Skeletal muscle cell (primary cell): ENCODE results near the genes WDR36 and APC.

DNA sequence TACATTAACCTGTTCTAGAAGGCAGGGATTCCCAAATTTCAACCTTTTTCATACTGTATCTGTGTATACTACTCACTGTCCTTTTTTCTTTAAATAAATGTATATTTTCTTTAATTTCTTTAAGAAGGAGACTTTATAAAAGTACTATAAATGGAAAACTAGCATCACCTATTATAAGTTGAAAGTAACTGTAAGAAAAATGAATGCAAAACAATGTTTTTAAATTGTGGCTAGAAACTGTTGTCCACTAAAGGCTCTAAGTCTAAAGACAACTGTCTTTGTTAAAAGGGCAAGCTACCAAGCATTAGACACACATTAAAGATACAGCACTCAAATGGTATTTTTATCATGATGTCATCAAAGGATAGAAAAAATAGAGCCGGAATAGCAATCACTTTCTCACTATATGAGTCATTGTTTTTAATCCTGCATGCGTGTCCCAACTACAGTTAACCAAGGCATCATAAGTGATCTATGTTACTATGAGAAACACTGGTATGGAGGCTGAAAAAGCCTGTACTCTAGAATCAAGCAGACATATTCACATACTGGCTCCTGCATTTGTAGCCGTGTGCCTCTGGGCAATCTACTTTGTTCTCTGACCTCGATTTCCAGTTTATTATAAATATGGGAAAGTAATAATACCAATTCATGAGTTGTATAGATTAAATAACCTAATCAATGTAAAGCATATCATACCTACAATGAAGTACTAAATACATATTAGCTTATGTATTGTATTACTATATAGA is 1.8 kb upstream of the PJA2 start:
- RRBS, result no CpG with 5 or more reads among the region's 4 CpGs

GRCh38 chr5:109412998-109414029 is 3.5 kb upstream of the PJA2 start:
- RRBS, result no CpG with 5 or more reads among the region's 3 CpGs

GRCh38 chr5:109867423-109868169 is 177.9 kb downstream of the MAN2A1 start:
- RRBS, result no CpG with 5 or more reads among the region's 1 CpG

GRCh38 chr5:109921566-109922382 is 232.0 kb downstream of the MAN2A1 start:
- RRBS, result no CpG with 5 or more reads among the region's 5 CpGs

DNA sequence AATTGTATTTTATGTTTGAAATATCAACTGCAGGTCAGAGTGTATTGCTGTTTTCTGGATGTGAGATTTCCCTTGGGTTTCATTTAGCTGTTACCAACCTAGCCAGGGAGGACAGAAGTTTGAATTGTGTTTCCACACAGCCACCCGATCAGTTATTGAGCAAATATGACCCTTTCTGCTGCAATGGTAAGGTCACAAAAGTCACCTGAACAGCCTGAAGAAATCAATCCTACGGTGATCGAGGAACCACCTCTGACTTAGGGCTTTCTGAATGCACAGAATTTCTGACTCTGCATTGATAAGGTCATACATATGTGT is 419.9 kb downstream of the MAN2A1 start:
- RRBS, result no CpG with 5 or more reads among the region's 3 CpGs

GRCh38 chr5:110737988-110738439 is 793 bp upstream of the SLC25A46 start:
- RRBS, result no CpG with 5 or more reads among the region's 10 CpGs

- RRBS, result no CpG with 5 or more reads among the region's 12 CpGs
These were observed 347 bp upstream of the SLC25A46 start for GRCh38 chr5:110738523-110738796.

- RRBS, result 1% methylated on average over 8 of the region's 53 CpGs
These were observed at the start of gene WDR36 for GRCh38 chr5:111091935-111092985. Gene WDR36 (plus strand): TSS chr5:111092348.

DNA sequence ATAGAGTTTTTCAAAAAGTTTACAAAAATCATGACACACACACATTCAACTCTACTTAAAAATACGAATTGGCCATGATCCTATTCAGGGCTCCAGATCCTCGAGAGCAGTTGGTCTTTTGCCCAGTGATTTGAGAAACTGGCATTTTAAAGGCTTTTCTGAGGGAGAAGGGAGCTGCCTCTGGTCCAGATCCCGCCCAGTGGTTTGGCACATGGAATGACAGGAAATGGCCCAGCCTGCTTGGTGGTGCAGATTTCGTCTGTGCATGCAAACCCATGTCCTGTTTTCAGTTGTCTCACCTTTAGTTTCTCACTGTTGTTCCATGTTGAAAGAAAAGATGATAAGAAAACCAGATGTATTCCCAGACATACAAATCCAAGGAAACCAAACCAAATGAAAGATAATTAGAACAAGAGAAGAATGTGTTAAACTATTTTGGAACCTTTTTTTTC is 3.7 kb downstream of the CAMK4 start:
- RRBS, result no CpG with 5 or more reads among the region's 4 CpGs

- RRBS, result no CpG with 5 or more reads among the region's 3 CpGs
These were observed 109.7 kb downstream of the STARD4 start for GRCh38 chr5:111402615-111403113.

GRCh38 chr5:111418212-111418713 is 94.1 kb downstream of the STARD4 start:
- RRBS, result no CpG with 5 or more reads among the region's 3 CpGs

- RRBS, result no CpG with 5 or more reads among the region's 7 CpGs
These were observed 222.7 kb downstream of the EPB41L4A start for GRCh38 chr5:112195988-112197185.

GRCh38 chr5:112224875-112225587 is 194.0 kb downstream of the EPB41L4A start:
- RRBS, result no CpG with 5 or more reads among the region's 3 CpGs

DNA sequence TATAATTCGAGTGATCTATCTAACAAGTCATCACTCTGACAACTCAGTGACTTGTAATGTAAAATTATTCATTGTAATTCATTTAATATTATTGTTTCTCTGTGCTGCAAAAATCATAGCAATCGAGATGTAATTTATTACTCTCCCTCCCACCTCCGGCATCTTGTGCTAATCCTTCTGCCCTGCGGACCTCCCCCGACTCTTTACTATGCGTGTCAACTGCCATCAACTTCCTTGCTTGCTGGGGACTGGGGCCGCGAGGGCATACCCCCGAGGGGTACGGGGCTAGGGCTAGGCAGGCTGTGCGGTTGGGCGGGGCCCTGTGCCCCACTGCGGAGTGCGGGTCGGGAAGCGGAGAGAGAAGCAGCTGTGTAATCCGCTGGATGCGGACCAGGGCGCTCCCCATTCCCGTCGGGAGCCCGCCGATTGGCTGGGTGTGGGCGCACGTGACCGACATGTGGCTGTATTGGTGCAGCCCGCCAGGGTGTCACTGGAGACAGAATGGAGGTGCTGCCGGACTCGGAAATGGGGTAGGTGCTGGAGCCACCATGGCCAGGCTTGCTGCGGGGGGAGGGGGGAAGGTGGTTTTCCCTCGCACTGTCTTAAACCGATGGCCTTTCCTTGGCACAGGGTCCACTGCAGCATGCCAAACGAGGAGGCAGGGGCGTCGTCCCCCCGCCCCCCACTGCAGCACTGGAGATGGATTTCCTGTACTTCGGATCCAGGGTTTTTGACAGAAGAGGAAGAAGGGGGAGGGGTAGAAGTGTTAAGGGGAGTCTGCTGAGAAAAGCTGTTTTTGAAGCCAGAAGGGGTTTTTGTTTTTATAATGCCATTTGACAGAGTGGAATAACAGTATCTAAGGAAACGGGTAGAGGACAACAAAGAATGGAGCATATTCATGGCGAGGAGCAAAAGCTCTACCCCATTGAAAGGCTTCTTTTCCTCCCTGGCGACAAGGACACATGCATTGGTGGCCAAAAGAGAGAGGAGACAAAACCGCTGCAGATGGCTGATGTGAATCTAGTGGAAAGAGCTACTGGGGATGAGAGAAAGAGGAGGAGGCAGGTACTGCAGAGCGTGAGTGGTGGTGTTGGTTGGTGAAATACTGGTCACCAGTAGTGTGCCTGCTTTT is at the start of gene APC:
Gene APC (plus strand): TSS at position 490 of the 1,132 bp plus-strand sequence.
- RRBS, result no CpG with 5 or more reads among the region's 42 CpGs

GRCh38 chr5:112977686-112977978 is 1.0 kb downstream of the DCP2 start:
- RRBS, result no CpG with 5 or more reads among the region's 5 CpGs

- RRBS, result no CpG with 5 or more reads among the region's 17 CpGs
These were observed 50.2 kb downstream of the DCP2 start for GRCh38 chr5:113026298-113027605.

- RRBS, result no CpG with 5 or more reads among the region's 8 CpGs
These were observed 227.9 kb downstream of the DCP2 start for GRCh38 chr5:113204279-113205019.

- RRBS, result no CpG with 5 or more reads among the region's 4 CpGs
These were observed 225.5 kb downstream of the TSSK1B start for GRCh38 chr5:113209297-113209592.

DNA sequence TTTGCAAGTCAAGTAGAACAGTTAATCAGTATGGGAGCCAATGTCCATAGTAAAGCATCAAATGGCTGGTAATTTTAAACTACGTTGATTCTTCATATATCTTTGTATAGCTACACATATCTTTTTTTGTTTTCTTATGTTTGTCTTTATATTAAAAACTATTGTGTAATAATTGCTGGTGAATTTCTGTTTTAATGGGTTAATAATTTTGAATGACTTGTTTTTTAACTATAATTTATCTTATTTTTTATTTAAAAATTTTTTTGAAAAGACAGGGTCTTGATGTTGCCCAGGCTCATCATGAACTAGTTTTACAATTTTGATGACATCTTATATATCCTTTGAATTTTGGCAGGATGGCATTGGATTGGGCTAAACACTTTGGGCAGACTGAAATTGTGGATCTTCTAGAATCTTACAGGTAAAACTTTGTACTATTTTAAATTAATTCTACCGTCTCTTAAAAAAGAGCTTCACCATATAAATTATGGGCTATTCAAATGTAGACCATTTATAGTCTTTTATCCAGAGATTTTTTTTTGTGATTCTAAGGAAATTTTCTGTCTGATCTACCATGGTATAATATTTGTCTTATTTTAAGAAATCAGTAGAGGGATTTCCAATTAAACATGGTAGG is 35.2 kb downstream of the YTHDC2 start:
- RRBS, result no CpG with 5 or more reads among the region's 2 CpGs

DNA sequence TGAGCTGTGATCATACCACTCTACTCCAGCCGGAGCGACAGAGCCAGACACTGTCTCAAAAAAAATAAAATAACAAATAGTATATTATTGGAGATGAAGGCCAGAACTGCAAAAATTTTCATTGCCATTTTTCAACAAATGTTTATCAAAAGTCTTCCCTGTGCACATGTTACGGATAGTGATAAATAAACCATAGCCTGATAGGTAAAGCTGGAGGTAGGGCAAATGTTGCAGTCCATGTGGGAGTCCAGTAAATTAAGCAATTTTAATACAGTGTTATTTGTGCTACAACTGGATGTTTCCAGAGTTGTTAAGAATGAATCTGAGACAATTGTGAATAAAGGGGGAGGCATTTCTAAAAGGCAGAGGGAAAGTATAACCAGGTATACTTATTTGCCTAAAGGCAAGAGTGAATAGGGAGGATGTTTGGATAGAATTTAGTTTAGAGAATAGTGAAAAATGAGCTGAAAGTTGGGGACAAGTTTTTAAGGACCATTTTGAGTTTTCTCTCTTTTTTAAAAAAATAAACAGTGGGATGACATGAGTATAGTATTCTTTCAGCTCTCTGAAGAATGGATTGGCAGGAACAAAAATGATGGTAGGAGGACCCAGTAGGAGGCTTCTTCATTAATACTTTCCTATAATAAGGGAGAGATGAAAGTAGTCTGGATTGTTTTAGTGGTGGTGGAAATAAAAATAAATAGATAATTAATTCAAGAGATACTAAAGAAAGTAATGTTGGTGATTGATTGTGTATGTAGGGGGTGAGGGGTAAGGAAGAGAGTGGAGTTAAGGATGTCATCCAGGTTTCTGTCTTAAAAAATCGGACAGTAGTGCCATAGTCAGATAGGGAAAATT is 44.5 kb downstream of the YTHDC2 start:
- RRBS, result no CpG with 5 or more reads among the region's 4 CpGs